SK-N-MC (cell line): ENCODE measurements around a stretch of chrX.

DNA sequence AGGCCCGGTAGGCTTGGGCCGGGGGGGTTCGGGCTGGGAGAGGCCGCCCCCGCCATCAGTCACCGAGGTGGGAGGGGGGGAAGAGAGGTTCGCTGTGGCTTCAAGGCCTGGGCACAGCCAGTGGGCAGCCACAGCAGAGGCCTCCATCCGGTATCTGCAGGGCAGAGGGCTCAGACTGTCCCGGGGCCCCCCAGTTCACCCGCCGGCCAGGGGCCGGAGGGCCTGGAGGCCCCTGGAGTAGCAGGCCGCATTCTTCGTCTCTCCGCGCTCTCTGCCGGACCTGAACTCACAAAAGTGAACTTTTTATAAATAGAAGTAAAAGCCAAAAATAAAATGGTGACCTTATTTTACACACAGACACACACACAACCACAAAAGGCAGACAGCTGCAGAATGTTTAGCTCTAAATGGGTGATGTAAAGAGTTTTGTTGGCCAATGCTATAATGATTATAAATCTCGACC, 194.3 kb upstream of the BRWD3 start:
- RRBS = 45% methylated on average over 7 of the region's 18 CpGs

GRCh38 chrX:84501536-84502255, 557 bp downstream of the HDX start:
- RRBS = no CpG with 5 or more reads among the region's 22 CpGs

GRCh38 chrX:84933885-84934288, 69.8 kb upstream of the APOOL start:
- RRBS = 53% methylated on average over 7 of the region's 24 CpGs

DNA sequence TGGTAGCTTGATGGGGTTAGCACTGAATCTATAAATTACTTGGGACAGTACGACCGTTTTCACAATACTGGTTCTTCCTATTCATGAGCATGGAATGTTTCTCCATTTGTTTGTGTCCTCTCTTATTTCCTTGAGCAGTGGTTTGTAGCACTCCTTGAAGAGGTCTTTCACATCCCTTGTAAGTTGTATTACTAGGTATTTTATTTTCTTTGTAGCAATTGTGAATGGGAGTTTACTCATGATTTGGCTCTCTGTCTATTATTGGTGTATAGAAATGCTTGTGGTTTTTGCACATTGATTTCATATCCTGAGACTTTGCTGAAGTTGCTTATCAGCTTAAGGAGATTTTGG, 24.1 kb upstream of the POF1B start:
- RRBS = no CpG with 5 or more reads among the region's 2 CpGs

DNA sequence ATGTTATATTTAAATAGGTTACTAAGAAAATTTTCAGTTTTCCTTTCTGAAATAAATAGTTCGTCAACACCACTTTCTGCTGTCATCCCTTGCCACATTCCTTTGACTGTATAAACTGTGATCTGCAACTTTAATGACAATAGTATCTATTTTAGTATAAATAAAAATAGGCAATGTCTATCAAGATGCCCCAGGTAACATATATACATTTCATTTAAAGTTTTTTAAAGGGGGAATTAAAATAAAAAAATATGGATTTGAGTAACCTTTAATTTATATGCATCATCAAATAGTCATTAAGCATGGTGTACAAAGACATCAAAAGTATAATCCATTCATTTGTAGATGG, 629.4 kb downstream of the DACH2 start:
- RRBS = no CpG with 5 or more reads among the region's 1 CpG

- RRBS = no CpG with 5 or more reads among the region's 4 CpGs
These were observed 186.4 kb upstream of the CPXCR1 start for GRCh38 chrX:88560572-88561140.

GRCh38 chrX:90271517-90271716, 349.7 kb downstream of the TGIF2LX start:
- RRBS = no CpG with 5 or more reads among the region's 1 CpG

DNA sequence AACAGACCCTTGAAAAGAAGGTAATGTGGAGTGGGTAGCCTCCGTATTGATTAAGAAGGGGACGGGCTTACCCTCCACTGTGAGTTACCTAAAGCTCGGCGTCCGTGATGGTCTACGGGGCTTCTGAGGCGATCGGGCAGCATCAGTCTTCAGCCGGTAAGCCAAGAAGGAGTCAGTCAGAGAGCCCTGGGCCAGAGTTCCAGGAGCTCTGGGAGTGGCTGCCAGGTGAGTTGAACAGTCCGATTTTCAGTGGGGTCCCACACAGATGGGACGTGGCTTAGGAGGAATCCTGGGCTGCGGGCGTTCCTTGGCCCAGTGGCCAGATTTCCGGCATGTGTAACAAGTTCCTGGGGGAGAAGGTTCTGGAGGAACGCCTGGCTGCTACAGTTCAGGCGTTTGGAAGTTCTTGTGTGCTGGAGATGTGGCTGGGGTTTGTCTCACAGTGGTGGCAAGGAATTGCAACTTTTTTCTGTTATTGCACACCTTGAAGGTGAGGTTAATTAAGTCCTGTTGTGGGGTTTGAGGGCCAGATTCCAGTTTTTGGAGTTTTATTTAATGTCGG, 324.3 kb downstream of the PCDH11X start:
- RRBS = no CpG with 5 or more reads among the region's 17 CpGs

GRCh38 chrX:94702396-94702898, 1028.4 kb downstream of the FAM133A start:
- RRBS = no CpG with 5 or more reads among the region's 8 CpGs

DNA sequence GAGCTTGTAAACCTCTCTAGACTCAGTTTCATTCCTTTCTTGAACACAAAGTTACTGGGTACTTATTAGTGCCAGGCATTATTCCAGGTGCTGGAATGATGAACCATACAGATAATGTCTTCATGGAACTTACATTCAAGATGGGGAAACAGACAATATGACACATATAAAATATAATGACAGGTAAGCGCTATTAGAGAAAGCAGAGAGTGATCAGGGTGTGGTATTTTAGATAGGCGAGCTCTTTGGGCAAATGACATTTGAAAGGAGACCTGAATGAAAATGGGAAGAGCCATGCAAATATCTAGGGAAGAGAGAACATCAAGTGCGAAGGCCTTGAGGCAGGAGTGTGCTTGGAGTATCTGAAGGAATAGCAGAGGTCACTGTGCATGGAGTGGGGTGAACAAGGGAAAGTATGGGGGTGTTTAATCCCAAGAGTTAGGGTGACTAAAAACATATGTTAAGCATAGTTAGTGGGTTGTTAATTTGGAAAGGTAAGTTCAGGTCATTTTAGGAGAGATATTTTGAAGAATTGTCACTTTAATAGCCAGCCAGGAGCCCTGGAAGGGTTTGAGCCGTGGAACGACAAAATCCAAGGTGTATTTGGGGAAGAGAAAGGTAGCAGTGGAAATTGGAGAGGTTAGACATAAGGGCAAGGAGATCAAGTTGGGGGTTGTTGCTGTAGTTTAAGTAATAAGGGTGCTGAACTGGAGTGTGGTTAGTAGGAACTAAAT, 83.9 kb downstream of the DIAPH2 start:
- RRBS = no CpG with 5 or more reads among the region's 5 CpGs

GRCh38 chrX:97157988-97158573, 274.4 kb downstream of the RPA4 start:
- RRBS = no CpG with 5 or more reads among the region's 4 CpGs

- RRBS = no CpG with 5 or more reads among the region's 2 CpGs
These were observed 84.4 kb upstream of the PCDH19 start for GRCh38 chrX:100494516-100494921.

GRCh38 chrX:100646961-100647478, 3.0 kb downstream of the SRPX2 start:
- RRBS = no CpG with 5 or more reads among the region's 1 CpG

DNA sequence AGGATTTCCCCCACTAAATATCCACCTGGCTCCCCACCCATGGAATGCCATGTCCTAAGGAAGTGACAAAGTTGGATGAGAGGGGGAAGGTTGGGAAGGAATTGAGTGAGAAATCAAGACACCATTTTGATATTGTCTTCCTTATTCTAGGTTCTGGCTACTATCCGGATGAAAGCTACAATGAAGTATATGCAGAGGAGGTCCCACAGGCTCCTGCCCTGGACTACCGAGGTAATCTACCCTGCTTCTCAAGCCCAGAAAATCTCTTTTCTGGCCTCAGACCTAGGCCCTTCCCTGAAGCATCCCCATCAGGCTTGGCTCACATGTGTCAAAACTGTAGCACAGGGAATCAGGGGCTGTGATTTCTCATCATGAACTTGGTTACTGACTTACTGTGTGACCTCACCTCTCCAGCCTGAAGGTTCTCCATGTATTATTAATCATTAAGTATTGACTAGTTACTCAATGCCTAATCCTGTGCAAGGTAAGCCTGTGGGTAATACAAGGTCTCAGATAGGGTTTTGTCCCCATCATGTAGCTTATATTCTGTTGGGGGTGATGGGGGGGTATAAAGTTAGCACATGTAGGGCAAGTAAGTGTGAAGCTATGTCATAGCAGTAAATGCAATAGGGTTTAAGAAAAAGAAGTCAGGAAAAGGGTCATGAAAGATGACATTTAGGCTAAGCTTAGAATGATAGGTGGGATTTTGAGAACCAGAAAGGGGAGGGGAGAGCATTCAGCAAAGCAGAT, 6.8 kb downstream of the SRPX2 start:
- RRBS = no CpG with 5 or more reads among the region's 2 CpGs

DNA sequence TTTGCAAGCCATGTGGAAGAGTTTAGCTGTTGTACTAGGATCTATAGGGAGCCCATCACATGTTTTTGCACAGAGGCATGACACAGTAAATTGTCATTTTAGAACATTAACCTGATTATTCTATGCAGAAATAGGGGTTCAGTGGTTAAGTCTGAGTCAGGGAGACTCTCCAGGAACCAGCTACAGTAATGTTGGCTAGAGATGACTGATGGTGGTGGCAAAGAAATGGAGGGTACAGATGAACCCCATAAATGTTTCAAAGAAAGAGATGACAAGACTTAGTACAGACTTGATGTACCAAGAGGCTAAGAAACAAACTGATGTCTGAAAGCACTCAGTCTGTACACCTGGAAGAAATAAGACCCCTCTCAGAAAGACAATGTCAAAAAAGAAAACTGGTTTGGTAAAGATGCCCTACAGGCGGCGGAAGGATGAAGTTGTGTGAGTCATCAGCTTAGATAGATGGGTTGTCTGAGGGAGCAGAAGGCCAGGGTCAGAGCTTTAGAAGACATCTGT, 8.0 kb downstream of the SRPX2 start:
- RRBS = no CpG with 5 or more reads among the region's 2 CpGs

GRCh38 chrX:100658822-100659626, 15.0 kb downstream of the SRPX2 start:
- RRBS = no CpG with 5 or more reads among the region's 7 CpGs

- RRBS = no CpG with 5 or more reads among the region's 3 CpGs
These were observed 9.6 kb downstream of the CSTF2 start for GRCh38 chrX:100829781-100830295.

DNA sequence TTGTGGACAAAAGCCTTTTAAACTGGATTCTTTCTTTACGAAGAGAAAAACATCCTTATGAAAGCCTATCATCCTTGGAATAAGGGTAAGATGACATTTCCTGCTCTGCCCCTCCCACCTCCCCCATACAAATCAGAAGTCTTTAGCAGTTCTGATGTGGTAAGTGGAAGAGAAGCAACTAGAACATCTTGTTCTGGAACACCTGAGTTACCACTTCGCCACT, 4.4 kb downstream of the XKRX start:
- RRBS = no CpG with 5 or more reads among the region's 2 CpGs